Progenitor cell of endocrine pancreas (in vitro differentiated cells): ENCODE results near the gene BCL3.

GRCh38 chr19:44684861-44685450 lies 13.7 kb downstream of the CEACAM19 start:
- PRO-cap: no peak

GRCh38 chr19:44697188-44697860 lies 1.6 kb upstream of the CEACAM16 start:
- PRO-cap: no peak

DNA sequence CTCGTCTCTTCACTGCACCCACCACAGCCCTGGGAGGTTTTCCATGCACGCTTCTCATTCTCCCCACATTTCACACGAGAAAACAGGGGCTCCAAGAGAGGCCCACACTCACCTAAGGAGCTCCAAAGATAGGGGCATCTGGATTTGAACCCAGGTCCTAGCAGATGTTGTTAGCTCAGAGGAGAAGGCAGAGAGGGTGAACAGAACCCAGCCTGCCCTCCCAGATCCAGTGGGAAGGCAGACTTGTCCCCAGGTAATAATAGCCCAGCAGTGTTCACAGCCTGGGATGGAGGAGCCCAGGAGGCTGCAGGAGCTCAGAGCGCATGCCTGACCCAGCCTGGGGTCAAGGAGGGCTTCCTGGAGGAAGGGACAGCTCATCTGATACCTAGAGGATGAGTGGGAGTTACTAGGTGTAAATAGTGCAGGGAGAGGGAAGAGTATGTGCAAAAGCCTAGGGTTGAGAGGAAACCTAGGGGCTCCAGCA lies 23.7 kb downstream of the CEACAM16 start:
- PRO-cap: no peak

DNA sequence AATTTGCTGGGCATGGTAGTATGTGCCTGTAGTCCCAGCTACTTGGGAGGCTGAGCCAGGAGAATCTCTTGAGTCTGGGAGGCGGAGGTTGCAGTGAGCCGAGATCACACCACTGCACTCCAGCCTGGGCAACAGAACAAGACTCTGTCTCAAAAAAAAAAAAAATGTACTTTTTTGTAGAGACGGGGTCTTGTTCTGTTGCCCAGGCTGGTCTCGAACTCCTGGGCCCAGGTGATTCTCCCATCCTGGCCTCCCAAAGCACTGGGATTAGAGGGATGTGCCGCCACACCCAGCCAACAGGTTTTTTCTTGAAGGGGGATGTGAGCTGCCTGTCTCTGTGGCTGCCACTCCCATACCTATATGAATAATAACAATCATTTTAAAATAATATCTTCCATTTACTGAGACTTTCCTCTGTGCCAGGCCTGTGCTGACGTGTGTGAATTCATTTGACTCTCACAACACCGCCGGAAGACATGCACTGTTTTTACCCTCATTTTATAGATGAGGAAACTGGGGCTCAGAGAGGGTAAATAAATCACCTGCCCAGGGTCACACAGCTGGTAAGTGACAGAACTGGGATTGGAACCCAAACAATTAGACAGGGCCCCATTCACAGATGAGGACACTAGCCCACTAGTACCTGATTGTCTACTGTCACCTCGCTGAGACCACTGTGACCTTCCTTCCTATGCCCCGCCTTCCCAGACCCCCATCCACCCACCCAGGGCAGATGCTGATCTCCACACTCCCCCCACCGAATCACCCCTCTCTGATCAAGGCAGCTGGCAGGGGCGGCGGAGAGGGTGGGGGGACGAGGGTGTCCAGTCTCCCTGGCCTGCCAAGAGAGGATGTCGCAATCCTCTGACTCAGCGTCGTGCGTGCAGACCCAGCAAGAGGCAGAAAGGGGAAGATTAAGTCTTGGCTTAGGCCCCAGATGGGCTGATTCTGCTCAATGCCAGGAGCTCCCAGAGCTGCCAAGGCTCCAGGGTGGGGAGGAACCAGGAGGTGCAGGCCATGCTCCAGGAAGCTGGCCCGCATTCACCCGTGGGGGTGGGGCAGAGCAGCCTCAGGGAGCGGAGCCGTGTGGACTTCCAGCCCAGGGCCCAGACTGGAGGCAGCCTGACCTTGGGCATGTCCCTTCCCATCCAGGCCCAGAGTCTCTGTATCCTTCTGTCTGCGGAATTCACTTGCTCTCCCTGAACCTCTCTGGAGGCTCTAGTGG lies 7.0 kb upstream of the BCL3 start:
- PRO-cap: no peak

GRCh38 chr19:44748360-44748829 lies at the start of gene BCL3:
Gene BCL3 (plus strand): TSS chr19:44748708.
- PRO-cap: unidirectional peak, plus-strand start at chr19:44748693

DNA sequence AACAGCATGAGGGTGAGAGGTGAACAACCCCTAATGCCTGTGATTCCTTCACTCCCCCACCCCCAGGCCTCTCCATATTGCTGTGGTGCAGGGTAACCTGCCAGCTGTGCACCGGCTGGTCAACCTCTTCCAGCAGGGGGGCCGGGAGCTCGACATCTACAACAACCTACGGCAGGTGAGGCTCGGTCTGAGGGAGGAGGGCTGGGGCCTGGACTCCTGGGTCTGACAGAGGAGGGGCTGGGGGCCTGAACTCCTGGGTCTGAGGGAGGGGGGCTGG lies 7.6 kb downstream of the BCL3 start:
- PRO-cap: no peak

DNA sequence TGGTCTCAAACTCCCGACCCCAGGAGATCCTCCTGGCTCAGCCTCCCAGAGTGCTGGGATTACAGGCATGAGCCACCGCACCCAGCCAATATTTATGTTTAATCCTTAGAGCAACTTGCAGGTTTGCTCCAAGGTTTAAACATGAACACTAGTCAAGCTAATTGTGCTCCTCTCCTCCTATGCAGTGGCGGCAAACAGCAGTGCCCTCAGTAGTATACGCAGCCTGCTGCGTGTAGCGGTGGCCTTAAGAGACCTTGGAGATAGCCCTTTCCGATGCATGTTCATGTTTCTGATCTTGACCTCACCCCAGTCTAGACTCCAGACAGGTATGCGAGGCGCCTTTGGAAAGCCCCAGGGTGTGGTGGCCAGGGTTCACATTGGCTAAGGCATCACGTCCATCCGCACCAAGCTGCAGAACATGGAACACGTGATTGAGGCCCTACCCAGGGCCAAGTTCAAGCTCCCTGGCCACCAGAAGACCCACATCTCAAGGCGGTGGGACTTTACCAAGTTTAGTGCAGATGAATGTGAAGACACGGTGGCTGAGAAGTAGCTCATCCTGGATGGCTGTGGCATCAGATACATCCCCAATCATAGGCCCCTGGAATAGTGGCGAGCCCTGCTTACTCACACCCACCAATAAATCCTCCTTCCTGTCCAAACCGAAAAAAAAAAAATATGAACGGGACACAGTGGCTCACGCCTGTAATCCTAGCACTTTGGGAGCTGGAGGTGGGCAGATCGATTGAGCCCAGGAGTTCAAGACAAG lies 12.7 kb upstream of the CBLC start:
- PRO-cap: no peak

GRCh38 chr19:44776382-44777051 lies 1.2 kb upstream of the CBLC start:
- PRO-cap: no peak

- PRO-cap: no peak
These were observed 835 bp downstream of the BCAM start for GRCh38 chr19:44809472-44810403.

DNA sequence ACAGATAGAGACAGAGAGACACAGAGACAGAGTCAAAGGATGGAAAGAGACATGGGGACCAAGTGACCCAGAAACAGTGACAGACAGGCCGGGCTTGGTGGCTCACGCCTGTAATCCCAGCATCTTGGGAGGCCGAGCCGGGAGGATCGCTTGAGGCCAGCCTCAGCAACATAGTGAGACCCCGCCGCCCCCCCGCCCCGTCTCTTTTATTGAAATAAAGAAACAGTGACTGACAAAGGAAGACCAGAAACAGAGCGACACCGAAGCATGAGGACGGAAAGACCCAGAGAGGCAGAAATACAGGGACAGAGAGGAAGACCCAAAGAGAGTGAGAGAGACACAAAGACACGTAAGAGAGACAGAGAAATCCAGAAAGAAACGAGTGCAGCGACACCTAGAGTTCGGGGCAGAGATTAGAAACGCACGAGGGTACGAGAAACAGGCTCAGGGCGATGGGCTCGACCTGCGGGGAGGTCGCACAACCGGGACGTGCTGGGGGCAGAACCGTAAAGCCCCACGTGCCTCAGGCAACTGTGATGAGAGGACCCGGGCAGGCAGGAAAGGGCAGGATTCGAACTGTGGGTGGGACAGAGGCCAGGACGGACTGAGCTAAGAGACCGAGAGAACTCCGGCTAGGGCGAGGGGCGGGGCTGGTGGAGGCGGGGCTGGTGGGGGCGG lies 646 bp upstream of the NECTIN2 start:
- PRO-cap: bidirectional peak, plus-strand start at position 246 of the sequence, minus-strand start at position 330 of the sequence; bidirectional peak, plus-strand start outside the sequence, minus-strand start at position 606 of the sequence

DNA sequence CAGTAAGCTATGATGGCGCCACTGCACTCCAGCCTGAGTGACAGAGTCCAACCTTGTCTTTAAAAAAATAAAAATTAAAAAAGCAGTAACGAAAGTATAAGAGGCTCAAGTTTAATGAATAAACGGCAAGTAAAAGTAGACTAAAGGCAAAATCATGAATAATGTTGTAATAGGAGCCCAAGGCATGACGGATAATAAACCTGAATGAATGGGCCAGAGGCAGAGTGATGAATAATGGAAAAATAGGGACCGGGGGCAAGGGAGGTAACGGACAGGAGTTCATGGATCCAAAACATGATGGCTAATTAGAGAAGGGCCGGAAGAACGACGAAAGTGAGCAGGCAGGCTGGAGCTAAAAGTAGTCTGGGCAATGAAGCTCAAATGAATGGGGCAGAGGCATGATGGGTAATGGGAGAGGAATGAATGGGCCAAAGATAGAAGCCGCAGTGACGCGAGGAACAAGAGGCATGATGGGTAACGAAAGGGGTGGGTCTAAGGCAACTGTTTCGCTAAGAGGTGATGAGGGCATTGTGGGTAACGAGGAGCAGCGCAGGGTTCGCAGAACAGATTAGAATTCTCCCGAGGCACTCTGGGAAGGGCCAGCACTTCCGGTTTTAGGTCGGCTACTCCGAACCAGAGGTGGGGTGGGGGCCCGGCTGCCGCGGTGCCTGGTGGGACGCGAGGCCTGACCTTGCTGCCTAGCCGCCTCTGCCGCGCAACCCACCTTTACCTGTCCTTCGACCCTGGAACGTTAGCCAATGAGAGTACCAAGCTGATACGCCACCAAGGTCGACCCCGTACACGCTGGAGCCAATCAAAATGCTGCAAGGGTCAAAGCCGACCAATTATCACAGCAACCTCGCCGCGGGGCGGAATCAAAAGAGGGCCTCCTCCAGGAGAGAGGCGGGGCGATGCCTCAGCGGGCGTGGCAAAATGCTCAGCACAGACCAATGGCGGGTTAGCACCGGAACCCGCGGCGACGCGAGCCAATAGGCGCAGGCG lies 714 bp upstream of the TOMM40 start:
- PRO-cap: bidirectional peak, plus-strand start at position 528 of the sequence, minus-strand start at position 365 of the sequence; bidirectional peak, plus-strand start at position 723 of the sequence, minus-strand start at position 750 of the sequence; bidirectional peak, plus-strand start outside the sequence, minus-strand start at position 884 of the sequence

DNA sequence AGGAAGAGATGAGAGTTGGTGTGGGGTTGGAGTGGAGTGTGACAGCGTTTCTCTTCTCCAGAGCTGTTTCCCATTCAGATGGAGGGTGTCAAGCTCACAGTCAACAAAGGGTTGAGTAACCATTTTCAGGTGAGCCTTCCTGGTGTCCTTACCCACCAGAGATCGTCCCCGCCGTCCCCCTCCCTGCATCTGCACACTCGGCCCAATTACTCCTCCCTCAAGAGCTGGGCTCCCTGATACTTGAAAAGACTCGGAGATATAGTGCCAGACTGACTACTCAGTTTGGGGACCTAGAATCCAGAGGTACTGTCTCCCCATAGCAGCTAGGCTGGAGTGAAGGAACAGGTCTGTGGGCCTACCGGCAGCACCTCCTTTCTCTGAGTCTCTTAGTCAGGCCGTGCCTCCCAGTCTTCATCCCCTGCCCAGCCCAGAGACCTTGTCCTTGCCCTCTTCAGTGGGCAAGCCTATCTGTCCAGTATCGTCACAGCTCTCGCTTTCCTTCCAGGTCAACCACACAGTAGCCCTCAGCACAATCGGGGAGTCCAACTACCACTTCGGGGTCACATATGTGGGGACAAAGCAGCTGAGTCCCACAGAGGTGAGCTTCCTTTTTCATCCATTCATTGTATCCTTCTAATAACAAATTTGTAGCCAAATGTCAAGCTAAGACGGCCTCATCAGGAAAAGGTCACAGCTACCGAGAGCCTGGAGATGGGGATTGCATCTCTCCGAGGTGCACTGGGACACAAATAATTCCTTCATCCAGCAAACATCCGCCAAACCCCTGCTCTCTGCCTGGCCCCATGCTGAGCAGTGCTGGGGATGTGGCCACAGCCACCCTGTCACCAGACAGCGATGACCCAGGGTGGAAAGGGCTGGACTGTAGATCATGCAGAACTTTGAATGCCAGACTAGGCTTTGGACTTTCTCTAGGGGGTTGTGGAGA lies 1.6 kb downstream of the TOMM40 start:
- PRO-cap: no peak

GRCh38 chr19:44907519-44907970 lies 1.9 kb downstream of the APOE start:
- PRO-cap: no peak

DNA sequence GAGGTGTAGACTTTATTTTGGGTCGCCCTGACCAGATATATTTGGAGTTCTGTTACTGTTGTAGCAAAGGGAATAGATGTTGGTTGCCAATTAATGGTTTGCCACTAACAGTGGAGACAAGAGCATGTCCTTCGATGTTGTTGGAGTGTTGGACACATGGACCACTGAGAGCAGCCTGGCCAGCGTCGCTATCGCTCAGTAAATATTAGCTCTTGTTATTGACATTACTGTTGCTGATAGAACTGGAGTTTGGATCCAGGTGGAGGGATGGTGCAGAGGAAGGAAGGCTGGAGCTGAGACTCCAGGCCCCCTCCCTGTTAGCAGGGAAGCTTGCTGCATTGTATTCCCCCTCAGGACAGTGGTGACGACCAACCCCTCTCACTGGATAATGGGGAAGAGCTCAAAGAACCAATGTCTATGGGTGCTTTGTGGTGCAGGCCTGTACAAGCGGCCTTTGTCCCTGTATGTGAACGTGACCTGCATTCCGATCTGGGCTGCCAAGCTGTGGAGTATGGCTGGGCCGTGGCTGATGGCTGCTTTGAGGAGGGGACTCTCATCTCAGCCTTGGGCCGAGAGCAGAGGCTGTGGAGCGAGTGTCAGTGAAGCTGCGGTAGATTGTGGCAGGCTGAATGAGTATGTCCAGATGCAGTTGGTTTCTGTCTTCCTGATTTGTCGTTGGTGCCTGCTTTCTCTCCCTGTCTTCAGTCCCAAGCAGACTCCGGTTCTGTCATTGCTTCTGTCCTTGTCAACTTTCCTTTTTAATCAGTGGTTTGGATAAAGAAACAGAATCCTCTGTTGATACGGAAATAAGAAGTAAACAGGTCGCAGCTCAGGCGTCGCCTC lies 7.0 kb downstream of the CLASRP start:
- PRO-cap: unidirectional peak, plus-strand start at position 247 of the sequence; unidirectional peak, plus-strand start at position 482 of the sequence

- PRO-cap: no peak
These were observed 4.0 kb downstream of the NKPD1 start for GRCh38 chr19:45156779-45157195.

- PRO-cap: no peak
These were observed 6.1 kb upstream of the NKPD1 start for GRCh38 chr19:45166623-45167480.

DNA sequence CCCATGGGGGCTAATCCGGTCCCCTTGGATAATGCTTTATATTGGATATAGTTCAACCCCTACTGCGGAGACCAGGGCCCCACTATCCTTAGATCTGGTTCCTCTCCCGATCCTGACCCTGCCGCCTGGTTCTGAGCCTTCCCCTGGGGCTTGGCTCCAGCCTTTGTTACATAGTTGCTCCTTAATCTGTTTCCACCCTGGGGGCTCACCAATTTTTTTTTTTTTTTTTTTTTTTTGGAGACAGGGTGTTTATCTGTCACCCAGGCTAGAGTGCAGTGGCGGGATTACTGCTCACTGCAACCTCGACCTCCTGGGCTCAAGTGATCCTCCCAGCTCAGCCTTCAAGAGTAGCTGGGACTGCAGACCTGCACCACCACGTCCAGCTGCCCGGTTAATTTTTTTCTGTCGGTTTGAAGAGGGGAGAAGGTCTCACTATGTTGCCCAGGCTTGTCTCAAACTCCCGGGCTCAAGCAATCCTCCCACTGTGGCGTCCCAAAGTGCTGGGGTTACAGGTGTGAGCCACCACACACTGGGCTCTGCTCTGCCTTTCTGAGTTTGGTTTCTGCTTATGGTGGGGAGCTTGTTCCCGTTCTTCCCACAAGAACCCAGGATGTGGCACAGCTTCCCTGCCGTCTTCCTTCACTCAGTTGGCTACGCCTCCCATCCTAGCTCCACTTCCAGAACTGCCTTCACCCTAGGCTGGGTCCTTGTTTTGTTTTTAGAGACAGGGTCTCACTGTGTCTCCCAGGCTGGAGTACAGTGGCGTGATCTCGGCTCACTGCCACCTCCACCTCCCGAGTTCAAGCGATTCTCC lies 1.6 kb downstream of the BLOC1S3 start:
- PRO-cap: no peak

DNA sequence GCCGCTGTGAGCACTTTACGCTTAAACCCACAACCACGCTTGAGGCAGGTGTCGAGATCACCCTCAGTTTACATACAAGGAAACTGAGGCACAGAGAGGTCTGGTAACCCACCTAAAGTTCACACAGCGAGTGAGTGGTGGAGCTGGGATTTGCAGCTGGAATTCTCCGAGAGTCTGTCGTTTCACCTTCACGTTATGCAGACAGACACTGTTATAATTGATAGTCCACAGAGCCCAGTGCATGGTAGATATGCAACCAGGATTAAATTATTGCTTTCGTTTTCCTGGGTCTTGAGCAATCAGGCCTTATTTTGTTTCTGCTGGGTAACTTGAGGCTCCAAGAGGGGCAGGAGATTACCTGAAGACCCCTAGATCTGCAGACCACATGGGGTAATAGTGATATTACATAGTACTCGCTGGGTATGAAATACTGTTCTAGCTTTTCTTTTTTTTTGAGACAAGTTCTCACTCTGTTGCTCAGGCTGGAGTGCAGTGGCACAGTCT lies 19.1 kb downstream of the MARK4 start:
- PRO-cap: no peak

- PRO-cap: no peak
These were observed 20.2 kb downstream of the MARK4 start for GRCh38 chr19:45271266-45271756.

DNA sequence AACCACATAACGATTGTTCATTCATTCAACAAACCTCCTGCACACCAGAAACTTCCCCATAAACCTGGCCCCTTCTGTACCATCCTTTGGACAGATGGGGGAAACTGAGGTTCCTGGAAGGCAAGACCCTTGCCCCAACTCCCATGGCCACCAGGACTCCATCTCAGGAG lies 4.3 kb downstream of the FOSB start:
- PRO-cap: no peak